Placental pericyte (primary cell): ENCODE measurements around a stretch of chr9.

- CAGE, long polyA plus RNA, result no peak
Measured at GRCh38 chr9:137743125-137744101, 124.6 kb downstream of the EHMT1 start.

- CAGE, long polyA plus RNA, result no peak
Measured at GRCh38 chr9:138147519-138147906, 269.9 kb downstream of the CACNA1B start.